Measurements from ENCODE around the genes OR8G5, OR8B2 and PANX3.

GRCh38 chr11:122422494-122423155 is 232.9 kb upstream of the UBASH3B start:
- PRO-cap = no peak

DNA sequence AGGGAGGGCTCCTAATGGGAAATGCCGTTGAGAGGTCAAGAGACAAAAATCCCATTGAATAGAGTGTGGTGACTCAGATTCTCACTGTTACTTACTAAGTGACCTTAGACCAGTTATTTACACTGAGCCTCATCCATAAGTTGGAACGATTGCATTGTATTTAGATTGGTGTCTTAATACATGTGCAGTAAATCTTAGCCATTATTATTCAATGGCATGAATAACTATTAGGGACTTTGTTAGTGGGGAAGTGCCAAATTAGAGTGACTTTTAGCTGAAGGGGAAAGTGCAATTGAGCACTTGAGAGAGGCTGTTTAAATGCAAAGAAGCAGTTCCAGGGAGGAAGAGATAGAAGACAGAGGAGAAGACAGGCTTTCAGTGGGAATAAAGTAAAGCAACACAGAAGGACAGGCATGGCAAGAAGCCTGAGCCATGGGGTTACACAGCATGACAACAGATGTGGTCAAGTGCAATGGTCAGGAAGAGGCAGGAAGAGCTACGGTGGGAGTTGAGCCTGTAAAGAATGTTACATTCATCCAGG is 82.6 kb downstream of the UBASH3B start:
- PRO-cap = no peak

DNA sequence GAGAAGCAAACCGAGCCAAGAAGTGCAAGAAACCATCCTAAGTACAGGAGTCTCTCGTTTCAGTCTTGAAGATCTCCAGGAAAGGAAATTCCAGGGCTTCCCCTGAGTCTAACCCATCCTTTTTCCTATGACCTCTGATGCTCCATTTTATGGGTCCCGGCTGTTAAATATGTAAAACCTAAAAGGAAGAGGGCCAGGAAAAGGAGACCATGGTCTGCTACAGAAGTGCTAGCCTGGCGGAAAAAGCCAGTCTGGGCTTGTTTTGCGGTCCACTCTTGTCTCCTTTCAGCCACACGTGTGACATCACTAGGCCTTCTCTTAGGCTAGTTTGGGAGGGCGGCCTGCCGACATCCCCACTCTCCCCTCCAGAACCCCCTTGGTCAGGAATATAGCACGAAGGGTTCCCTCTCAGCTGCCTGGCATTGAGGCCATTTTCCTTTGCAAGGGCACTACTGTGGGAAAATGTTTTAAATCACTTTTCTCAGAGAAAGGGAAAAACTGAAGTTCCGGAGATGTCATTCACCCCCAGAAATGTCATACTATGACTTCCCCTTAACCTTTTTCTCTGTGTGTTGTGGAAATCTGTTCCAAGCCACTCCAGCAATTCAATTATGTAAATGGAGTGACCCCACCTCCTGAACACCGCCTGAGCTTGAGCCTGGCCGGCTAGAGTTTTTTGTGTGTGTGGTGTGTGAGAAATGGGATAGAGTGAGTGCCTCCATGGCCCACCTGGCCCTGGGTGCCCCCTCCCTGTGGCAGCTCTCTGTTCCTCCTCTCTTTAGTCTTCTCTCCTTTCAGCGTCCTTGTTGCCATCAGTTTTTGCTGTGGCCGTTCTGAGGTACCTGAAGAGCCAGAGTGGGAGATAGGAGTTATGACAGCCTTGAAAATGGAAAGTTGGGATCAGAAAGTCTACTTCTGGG is 87.0 kb downstream of the UBASH3B start:
- PRO-cap = no peak

- PRO-cap = no peak
Measured at GRCh38 chr11:122756248-122756858, 81.9 kb upstream of the CRTAM start.

- PRO-cap = no peak
Measured at GRCh38 chr11:122791822-122792223, 46.5 kb upstream of the CRTAM start.

DNA sequence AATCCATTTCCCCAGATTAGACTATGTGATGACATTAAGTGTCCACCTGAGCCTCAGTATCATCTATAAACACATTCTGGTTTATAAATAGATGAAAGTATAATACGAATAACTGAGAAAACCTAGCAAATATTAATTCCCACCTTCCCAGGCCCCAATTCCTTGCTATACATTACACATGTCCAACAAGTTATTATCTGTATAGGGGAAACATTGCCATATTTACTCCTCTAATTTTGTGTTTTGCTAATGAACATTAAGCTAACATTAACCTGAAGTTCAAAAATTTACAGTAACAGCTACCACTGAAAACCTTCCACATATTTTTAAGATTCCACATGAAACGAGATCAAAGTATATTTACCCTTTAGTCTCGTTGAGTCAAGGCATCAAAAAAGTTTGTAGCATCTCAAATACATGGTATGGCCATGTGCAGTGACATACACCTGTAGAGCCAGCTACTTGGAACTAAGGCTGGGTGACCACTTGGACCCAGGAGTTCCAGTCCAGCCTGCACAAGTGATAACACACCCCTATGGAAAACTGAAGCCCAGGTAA is 6.0 kb downstream of the HSPA8 start:
- PRO-cap = unidirectional peak, minus-strand start at position 154 of the sequence

DNA sequence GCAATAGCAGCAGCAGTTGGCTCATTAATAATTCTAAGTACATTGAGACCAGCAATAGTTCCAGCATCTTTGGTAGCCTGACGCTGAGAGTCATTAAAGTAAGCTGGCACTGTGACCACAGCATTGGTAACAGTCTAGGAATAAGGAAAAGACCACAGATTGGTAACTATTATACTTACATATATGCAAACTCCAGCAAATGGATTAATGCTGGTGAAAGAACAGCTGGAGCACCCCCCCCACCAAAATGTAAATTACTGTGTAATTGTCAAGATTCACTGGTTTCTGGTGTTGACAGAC is 1.9 kb downstream of the HSPA8 start:
- PRO-cap = no peak

- PRO-cap = bidirectional peak, plus-strand start at chr11:123062341, minus-strand start at chr11:123062136; bidirectional peak, plus-strand start at chr11:123062662, minus-strand start at chr11:123062601; bidirectional peak, plus-strand start at chr11:123062900, minus-strand start at chr11:123062894; bidirectional peak, plus-strand start at chr11:123063037, minus-strand start at chr11:123062992
Measured at GRCh38 chr11:123062258-123063312, 649 bp upstream of the HSPA8 start.

DNA sequence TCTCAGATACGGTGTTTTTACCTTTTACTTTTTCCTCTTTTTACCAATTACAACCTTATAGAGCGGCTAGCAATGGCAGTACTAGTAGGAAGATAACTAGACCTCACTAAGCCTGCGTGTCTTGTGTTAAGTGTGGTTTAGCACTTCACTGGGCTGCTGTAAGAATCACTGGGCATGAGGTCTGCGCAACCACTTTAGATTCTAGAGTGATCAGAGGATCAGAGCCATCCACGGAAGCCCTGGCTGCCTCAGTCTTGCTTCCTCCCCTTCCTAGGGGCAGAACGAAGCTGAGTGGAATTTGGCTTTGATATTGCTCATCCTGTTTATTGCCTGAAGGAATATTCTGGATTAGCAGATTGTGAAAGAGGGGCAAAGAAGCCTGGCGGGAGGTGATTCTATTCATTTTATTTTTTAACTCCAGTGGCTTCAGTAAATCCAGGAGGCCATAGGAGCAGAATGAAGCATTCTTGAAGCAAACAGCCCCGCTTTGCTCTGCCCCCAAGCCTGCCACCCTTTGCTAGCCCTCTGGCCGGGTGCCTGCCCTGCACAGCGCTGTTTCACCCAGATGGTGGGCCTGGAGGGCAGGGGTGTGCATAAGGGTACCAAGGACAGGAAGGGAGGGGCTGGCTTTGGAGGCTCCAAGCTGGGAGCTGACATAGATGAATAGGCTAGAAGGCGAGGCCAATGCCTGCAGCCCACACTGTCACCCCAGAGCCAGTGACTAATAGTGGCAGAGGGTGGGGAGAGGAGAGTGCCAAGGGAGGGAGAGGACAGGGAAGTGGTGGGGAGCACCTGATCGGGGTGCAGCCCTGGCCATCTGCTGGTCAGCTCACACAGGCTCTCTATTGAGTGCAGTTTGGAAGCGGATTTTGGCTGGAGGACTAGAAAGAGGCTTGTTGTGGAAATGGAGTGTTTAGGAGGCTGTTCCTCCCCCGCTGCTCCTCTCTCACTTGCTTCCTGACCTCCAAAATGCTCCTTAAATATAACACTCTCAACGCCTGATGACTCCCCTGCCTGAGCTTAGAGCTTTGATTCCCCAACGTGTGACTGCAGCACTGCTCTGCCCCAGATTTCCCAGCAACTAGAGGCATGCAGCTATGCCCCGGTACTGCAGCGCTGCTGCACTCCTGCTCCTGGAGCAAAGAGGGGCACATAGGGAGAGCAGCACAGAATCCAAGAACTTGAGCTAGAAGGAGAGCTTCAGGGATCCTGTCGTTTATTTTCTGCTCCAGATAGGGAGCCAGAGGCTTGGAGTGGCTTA is 88.9 kb downstream of the GRAMD1B start:
- PRO-cap = no peak

- PRO-cap = no peak
Measured at GRCh38 chr11:123525464-123526096, 95.5 kb downstream of the GRAMD1B start.

DNA sequence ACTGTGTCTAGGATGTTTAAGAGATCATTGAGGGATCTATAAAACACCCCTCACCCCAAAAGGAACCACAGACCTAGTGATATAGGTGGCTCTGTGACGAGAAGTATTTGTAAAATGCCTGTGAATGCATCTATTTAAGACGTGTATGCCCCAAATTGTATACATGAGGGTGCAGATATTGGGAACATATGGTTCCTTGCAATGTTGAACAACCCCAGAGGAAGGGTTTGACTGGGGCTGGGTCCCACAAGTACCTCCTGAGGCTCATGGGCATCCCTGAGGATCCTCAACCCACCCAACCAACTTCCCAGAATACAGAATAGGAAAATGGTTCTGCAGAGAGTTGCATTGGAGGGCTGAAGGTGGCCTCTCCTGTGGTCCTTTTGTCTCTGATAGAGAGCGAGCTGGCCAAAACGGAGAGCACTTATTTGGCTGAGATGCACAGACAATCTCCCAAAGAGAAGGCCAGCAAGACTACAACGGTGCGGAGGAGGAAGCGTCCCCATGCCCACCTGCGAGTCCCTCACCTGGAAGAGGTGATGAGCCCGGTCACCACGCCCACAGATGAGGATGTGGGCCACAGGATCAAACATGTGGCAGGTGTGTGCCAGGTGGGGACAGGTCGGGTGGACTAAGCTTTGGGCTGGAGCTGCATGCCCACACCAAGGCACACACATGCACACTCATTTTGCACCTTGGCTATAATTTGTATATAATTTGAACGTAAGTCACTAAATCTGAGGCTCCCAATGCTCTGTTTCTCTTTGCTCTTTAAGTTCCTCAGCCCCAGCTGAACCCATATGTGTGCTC is 41.2 kb downstream of the SCN3B start:
- PRO-cap = no peak

DNA sequence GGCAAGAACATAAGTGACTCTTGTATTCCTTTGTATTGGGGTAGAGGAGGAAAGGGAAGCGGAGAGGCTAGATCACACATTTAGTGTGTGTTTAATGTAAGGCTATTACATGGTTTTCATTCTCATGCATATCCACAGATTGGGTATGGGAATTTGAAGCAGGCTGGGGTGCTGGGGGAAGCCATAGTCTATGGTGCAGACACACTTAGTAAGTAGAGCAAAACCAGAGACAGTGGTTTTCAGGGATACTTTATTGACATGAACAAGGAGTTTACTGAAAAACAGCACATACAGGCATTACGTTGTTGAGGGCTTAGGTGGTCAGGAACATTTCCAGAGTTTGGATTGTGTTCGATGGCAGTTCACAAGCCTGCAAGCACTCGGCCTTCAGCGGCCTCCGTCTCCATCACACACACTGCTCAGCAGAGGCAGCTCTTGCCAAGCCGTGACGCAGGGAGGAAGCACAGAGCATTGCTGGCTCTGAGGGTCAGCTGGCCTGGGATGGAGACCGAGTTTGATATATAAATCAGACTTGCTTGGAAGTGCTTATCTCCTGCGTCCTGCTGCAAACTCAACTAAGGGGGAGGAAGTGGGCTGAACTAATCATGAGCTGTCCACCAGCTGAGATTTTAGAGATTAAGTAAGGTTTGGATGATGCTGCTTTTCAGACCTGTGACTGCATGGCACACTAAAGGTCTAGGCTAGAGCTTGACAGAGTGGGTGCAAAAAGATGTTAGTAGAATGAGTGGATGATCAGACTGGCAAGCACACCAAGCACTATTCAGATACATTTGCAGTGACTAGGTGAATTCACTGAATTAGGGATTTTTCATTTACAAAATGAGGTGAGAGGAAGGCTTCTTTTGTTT is 25.2 kb downstream of the SCN3B start:
- PRO-cap = unidirectional peak, plus-strand start at position 730 of the sequence

DNA sequence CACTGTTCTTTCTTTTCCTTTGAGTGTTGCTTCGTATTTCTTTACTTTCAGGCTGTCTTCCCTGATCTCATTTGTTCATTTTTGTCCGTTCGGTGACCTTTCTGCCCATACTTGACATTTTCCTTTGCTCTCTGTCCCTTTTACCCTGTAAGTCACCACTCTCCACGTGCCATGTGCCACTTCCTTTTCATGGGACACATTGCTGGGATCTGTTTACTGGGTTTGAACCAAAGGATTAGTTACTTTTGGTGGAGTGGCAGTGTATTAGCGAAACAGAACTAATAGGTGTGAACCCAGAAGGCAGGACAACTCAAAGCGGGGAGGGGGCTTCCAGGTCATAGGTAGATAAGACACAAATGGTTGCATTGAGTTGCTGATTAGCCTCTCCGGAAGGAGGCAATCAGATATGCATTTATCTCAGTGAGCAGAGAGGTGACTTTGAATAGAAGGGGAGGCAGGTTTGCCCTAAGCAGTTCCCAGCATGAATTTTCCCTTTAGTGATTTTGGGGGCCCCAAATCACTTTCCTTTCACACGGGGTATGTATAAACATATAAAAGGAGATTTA is 859 bp upstream of the ZNF202 start:
- PRO-cap = bidirectional peak, plus-strand start at position 427 of the sequence, minus-strand start at position 307 of the sequence

DNA sequence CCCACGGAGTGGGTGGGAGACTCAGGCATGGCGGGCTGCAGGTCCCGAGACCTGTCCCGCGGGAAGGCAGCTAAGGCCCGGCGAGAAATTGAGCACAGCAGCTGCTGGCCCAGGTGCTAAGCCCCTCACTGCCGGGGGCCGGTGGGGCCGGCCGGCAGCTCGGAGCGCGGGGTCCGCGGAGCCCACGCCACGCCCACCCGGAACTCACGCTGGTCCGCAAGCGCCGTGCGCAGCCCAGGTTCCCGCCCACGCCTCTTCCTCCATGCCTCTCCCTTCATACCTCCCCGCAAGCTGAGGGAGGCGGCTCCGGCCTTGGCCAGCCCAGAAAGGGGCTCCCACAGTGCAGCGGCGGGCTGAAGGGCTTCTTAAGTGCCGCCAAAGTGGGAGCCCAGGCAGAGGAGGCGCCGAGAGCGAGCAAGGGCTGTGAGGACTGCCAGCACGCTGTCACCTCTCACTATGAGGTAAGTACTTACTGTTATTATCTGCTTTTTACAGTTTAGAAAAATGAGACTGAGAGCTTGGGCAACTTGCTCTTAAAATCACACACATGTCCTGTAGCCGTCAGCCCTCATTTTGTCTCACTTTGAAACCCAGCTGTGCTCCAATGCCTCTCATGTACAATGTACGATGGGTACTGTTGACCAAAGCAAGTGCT is 12.2 kb upstream of the OR10D3 start:
- PRO-cap = no peak

GRCh38 chr11:124256261-124256590 is at the start of gene OR8G5:
TSS of gene OR8G5 (plus strand) at chr11:124256376.
- PRO-cap = no peak

- PRO-cap = no peak
Measured at GRCh38 chr11:124384237-124384678, at the start of gene OR8B2. TSS of gene OR8B2 (minus strand) at chr11:124384499.

DNA sequence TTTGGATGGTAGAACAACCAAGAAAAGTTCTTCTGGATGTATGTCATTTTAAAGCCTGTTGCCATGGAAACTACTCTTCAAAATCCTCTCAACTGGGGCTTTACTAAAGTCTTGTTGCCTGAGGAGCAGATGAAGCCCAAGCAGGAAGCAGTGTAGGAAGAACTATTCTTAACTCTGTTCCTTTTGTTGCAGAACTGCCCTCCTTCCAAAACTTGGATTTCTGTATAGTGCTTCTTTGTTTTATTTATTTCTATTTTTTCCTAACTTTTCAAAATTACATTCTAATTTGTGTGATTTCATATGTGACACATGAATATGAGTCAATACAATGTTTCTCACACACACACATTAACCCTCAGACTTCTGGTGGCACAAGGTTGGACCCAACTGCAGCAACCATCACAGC is 373 bp upstream of the OR8B8 start:
- PRO-cap = no peak

DNA sequence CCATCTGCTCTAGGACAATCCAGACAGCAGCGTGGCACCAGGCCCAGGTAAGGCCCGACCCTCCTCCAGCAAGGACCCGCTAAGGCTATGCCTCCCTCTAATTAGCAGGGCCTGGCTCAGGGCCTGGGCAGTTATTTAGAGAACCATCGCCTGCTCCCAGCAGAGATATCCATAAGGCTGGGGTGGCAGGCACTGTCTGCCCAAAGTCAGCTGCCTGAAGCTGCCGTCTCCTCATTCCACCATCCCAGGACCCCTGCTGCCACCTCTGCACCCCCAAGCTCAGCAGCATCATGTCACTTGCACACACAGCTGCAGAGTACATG is at the start of gene PANX3:
PANX3 (plus strand) TSS at position 162 of the 323 bp plus-strand sequence.
- PRO-cap = no peak

- PRO-cap = no peak
Measured at GRCh38 chr11:124657302-124657604, 16.3 kb downstream of the SIAE start.

DNA sequence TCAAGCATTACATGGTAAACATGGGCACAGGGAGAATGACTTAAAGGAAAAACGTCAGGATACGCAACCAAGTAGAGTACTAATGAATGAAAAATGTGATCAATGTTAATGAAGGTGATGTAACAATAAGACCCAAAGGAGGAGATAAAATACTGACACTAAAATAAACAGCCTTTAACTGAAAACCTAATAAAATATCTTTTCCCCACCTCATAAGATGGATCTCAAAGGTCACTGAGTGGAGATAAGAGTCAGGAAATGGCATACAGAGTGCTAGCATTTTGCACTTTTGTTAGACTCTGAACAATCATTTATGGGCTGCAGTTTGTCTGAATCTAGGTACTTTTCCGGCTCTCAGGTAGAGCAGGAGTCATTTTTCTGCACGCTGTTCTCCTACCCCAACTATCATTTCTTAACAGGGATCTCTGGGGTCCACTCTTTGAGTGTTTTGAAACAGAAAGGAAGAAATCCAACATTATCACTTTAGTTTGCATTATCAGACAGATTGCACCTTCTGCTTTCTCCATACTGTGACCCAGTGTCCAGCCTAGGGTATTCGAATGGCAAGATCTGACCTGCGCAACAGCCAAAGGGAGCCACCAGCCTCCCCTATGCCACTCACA is 988 bp downstream of the SIAE start:
- PRO-cap = no peak